BJ (cell line): ENCODE measurements around a stretch of chr16.

DNA sequence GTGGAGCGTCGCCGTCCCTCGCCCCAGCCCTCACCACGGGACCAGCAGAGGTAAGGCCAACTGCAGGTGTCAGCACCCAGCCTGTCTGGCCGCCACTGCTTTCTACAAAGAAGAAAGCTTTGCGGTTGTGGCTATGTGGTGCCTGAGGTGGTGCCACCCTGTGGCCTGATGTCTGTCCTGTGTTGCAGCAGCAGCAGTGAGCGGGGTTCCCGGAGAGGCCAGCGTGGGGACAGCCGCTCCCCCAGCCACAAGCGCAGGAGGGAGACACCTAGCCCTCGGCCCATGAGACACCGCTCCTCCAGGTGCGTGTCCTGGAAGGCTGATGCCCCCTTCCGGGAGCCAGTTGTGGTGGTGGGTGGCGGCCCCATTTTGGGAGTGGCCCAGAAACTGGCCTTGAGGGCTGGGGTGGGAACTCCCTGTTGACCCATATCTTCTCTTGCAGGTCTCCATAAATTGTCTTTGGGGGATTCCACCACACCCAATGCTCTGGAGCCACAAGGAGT is 6.6 kb downstream of the ELOB start:
- CAGE, long polyA plus RNA = no peak
- RRBS = no CpG with 5 or more reads among the region's 17 CpGs

DNA sequence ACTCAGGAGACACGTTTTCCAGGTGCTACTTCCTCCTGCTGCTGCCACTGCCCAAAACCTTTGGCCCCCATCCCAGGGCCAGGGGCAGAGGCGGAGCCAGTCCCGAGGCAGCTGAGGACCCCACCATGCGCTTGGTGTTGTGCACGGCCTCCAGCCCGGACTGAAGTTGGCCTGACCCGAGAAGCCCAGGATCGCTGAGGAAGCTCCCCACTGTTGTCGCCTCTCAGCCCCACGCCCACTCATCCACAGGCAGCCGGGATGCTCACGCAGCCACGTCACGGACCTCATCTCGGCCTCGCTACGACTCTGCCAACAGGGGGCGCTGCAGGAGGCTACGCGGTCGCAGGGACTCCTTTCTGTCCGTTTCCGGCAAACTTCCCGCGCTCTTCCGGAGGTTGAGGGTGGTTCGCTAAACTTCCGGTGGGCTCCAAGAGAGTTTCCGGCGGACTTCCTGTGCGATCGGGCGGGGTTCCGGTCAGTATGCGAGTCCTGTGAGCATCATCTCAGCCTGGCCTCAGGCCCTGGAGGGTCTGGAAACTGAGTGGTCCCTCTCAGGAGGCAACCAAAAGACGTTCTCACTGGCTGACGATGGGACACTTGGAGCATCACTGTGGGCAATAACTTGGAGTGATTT is 12.3 kb downstream of the ZG16B start:
- CAGE, long polyA plus RNA = no peak
- RRBS = 53% methylated on average over 7 of the region's 37 CpGs

DNA sequence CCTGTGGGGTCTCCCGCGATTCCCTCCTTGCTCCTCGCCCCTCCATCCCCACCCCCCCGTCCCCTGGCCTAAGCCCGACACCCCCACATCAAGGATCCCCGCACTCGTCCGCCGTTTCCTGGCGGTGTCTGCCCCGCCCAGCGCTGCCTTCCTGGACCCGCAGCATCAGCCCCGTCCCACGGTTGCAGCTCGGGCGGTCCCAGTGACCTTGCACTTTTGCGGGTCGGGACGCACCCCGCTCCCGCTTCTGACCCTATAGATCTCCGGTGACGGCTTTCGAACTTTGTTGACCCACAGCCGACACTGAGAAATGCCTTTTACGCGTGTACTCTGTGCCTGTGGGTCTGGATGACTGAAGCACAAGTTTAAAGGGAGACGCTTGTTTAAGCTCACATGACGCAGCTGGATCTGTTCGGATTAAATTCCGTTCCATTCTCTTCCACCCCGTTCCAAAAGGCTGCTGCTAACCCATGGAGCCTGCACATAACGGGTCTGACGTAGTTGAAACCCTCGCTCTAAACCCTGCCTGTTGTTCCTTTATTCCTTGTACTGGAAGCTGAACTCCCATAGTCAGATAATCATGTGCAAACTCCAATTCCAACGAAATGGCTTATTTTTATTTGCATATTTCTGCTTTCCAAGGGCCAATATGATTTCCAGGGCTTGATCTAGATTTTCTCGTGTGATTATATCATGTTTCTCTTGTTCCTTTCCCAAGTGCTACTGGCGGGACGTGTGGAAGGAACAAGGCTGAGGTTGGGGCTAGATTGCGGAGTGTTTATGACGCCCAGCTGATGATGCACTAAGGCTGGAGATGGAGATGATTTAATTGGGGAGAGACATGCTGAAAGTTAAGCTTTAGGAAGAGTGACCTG is 794 bp downstream of the FLYWCH1 start:
- CAGE, long polyA plus RNA = no peak
- RRBS = no CpG with 5 or more reads among the region's 42 CpGs

GRCh38 chr16:3023060-3023558 is 633 bp downstream of the HCFC1R1 start:
- CAGE, long polyA plus RNA = no peak
- RRBS = no CpG with 5 or more reads among the region's 6 CpGs

DNA sequence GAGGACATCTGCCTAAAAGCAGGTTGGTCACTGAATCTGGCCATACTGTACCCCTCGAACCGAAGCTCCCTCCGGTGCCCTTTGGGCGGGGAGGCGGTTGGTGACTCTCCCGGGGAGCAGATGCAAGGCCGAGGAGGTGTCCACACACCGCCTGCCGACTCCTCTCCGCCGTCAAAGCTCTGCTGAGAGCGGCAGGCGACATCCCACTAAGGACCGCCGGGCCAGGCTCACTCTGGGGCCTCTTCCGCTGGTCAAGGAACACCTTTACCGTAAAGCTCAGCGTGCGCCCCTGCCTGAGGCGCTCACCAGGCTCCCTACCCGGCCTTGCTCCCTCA is 406 bp downstream of the ZNF200 start:
- CAGE, long polyA plus RNA = no peak
- RRBS = under 1% methylated on average over 9 of the region's 21 CpGs

DNA sequence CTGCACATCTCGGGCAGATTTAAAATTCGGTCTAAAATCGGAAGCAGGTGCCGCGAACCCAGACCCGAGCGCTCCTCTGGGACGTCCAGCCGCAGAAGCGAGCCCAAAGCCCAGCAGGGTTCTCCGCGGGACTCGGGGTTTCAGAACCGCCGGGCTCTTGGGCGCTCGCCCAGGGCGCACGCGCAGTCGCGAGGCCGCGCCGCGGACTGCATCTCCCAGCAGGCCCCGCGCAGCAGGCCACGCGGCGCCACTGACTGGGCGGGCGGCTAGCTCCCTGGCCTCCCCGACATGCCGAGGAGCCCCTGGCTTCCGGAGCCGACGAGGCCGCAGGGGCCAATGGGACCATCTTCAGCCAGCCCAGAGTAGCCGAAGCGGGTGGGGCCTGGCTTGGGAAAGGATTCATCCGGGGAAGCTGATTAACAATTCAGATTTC is 578 bp upstream of the ZNF263 start:
- CAGE, long polyA plus RNA = no peak
- RRBS = 2% methylated on average over 6 of the region's 42 CpGs

- CAGE, long polyA plus RNA = no peak
- RRBS = 2% methylated on average over 57 of the region's 114 CpGs
Observed at GRCh38 chr16:3457353-3458466, 14.2 kb downstream of the NAA60 start.

DNA sequence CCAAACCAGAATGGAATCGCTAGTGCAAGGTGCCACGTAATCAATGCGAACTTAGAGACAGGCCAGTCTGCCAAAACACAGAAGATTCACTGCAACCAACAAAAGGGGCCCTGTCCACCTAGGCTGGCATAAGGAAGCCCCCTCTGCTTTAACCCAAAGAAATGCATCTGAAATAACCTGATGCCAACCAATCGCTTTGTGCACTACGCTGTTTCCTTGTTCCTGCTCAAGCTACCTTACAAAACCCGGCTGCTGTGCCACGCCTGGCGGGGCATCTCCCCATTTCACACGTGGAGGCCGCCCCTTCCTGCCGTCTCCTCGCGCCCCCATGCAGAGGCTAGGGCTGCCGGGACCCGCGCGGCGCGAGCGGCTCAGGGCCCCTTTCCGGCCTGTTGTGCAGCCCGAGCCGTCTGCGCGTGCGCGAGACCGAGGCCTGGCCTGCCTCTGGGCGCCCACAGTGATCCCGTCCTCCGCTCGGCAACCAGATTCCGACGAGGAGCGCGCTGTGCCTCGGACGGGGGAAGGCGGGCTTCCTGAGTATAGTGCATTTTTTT is 907 bp upstream of the CLUAP1 start:
- CAGE, long polyA plus RNA = no peak
- RRBS = 18% methylated on average over 13 of the region's 39 CpGs

DNA sequence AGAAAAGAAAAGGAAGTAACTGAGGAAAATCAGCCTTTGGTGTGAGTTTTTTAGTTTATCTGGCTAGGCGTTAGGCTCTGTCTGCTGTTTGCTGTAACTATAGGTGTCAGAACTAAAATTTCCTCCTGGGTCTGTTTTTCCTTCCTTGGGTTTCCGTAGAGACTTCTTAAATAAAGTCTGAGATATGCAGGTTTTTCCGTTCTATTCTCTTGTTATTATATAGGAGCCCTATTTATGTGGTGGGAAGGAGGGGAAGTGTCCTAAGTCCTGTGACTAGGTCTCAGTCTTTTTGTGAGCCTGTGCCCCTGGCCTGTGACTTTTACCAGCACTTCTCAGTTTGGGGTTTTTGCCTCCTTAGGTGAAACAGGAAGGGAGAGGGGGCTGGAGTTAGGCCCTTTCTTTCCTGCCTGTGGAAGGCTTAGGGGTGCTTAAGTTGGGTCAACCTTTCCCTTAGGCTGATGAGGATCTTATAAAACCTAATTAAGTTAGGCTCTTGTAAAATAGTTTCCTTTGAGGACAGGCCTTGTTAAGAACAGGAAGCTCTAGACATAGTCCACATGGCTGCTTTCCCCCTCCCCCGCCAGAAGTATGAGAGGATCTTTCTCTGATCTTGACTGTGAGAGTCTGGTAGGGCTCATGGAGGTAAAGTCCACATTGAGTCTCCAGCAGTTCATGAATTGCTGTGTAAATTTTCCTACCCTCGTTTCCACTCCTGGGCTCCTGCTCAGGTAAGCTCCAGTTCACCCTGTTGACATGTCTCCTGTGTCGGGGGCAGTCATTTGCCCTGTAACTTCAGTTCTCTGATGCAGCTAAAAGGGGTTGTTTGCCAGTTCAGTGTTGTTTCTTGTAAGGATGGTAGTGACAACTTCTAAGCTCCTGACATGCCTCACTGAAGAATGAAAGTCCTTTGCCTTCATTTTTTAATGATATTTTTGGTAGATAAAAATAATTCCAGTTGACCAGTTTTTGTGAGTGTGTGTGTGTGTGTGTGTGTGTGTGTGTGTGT is 17.1 kb upstream of the DNASE1 start:
- CAGE, long polyA plus RNA = no peak
- RRBS = no CpG with 5 or more reads among the region's 6 CpGs

- CAGE, long polyA plus RNA = no peak
- RRBS = no CpG with 5 or more reads among the region's 16 CpGs
Observed at GRCh38 chr16:3640719-3641348, 13.7 kb upstream of the DNASE1 start.

DNA sequence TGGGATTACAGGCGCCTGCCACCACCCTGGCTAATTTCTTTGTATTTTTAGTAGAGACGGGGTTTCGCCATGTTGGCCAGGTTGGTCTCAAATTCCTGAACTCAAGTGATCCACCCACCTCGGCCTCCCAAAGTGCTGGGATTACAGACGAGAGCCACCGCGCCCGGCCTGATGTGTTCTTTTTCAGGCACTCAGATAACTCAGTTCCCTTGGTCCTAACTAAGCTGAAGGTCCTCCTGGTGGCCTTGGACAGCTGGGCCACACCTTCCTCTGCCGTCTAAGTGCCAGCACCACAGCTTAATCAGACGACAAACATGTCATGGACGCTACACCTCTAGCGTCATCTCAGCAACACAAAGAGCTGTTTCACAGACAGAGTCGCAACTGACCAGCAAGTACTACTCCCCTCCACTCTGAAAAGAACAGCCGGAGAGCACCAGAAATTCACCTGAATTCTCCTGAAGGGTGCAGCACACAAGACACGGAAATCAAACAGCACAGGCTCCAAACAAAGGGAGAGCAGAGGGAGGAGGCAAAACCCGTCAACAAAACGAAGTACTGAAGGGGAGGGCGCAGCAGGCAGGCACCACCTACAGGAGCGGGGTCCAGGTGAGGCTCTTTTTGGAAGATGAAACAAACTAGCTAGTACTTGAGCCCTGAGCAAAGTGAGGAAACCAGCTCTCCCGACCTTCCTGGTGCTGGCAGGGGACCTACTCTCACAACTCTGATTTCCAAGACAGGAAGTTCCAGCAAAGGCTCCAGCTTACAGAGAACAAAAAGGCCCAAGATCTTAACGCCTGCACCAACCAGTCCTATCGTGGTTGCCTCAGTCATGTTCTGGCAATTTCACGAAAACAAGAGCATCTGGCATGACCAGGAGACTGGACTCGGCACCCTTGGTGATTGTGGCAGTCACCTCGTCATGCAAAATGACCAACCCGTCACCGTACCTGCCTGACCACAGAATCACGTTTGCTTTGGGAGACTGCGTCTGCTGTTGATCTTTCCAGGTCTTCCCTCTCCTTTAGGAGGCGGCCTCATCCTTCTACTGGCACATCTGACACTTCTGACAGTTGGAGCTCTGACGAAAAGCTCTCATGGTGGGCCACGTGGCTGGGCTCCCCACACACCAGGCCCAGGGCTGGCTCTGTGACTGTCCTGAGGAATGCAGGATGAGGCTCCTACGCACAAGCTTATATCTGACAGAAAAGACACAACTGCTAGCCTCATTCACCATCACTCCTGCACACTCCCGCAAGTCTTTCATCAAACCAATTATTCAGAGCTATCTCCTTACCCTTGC is 4.1 kb downstream of the TRAP1 start:
- CAGE, long polyA plus RNA = no peak
- RRBS = no CpG with 5 or more reads among the region's 34 CpGs

DNA sequence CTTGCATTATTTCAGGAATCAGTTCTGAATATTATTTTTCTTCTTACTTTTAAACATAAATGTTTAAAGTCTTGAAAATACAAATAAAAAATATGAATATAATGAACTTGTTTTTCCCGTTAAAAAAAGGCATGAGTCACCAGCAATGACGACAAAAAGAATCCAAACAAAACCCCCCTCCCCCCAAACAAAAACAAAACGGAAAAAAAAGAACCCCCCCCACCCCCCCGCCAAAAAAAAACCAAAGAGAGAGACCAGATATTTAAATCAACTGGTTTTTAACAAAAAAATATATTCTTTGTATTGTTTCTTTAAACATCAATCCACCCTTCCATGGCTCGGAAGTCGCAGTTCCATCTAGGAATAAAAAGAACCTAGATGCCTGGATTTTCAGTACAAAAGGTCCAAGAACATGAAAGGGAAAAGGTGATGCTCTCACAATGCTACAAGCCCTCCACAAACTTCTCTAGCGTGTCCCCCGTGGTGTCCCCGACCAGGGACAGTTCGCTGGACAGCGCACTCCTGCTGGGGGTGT is 10.0 kb upstream of the TRAP1 start:
- CAGE, long polyA plus RNA = no peak
- RRBS = no CpG with 5 or more reads among the region's 11 CpGs

DNA sequence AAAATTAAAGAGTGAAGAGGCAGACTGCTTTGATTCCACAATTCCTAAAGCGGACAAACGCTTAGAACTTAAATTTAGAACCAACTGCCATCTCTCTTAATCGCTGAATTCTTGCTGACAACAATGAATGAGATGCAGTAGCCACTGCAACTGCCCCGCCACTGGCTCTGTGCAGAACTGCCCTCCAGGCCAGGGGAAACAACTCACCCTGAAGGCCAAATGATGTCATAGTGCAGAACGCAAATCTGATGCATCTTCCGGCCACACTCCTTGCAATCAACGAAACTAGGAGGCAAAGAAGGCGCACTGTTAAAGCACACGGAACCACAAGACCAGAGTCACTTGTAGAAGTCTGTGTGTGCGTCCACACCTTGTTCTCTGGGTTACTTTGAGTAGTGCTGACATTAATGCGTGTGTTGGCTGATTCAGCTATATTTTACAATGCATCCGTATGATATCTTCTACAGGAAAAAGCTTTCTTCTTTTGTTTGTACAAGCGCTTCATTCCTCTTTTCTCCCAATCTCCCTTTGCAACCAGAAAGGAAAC is 27.8 kb upstream of the TRAP1 start:
- CAGE, long polyA plus RNA = no peak
- RRBS = no CpG with 5 or more reads among the region's 13 CpGs

DNA sequence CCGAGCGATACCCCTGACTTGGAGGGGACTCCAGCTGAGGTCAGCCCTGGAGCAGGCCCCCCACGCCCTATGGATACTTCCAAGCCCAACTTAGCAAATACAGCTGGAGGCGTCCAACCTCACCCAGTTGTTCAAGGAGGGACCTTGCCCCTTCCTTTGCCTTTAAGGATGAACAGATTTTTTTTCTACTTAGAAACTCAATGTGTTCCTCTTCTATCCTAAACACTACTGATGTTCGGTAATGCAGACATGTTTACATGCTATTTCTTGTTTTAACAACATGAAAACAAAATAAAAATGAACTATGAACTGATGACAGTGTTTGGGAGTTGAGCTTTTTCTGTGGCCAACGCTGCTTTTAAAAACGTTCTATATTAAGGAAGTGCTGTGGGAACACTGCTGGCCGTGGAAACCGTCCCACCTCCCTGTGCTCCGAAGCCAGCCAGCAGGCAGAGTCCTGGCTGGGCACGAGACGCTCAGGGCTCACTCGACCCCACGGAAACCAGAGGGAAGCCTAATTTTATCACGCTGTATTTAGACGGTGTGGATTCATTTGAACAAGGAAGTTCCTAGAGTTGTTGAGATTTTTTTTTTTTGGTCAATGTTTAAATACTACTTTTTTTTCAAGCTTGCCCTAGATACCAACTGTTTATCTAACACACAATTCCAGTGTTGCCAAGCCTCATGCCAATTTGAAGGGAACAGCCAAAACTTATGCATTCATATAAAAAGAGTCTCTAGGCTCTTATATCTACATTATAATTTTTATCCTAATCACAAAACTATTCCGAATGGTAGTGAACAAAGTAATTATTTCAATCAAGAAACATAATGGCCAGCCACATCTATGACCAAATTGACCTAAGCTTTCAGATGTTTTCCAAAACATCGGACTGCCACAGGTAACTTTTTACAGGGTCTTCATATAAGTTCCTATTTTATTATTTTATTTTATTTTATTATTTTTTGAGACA is 25.8 kb downstream of the ADCY9 start:
- CAGE, long polyA plus RNA = no peak
- RRBS = no CpG with 5 or more reads among the region's 18 CpGs

GRCh38 chr16:4179140-4179414 is 62.8 kb downstream of the SRL start:
- CAGE, long polyA plus RNA = no peak
- RRBS = no CpG with 5 or more reads among the region's 2 CpGs

GRCh38 chr16:4184787-4185149 is 57.1 kb downstream of the SRL start:
- CAGE, long polyA plus RNA = no peak
- RRBS = no CpG with 5 or more reads among the region's 6 CpGs

GRCh38 chr16:4207978-4209025 is 33.6 kb downstream of the SRL start:
- CAGE, long polyA plus RNA = no peak
- RRBS = 89% methylated on average over 1 of the region's 26 CpGs

DNA sequence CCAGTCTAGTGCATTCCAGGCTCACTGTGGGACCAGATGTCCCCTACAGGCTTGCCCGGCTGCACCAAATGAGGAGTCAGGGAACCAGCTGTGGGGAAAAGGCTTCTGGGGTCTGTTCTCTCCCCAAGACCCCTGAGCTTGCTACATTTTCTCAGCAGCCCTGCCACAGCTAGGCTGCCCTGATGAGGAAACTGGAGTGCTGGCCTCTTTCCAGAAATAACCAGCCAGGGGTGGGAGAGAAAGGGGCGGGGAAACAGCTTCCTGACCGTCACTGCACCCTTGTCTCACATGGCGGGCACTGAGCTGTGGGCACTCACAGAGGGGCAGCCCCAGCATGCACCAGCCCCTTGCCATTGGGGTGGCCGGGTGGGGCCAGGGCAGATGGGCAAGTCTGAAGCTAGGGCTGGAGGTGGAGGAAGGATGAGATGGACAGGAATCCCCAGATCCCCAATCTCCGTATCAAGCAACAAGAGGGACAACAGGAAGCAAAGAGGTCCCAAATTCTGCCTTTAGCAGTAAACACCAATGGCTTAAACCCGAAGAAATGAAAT is 2.8 kb downstream of the SRL start:
- CAGE, long polyA plus RNA = no peak
- RRBS = no CpG with 5 or more reads among the region's 7 CpGs

- CAGE, long polyA plus RNA = no peak
- RRBS = no CpG with 5 or more reads among the region's 19 CpGs
Observed at GRCh38 chr16:4239545-4240089, 2.3 kb downstream of the SRL start.

- CAGE, long polyA plus RNA = no peak
- RRBS = no CpG with 5 or more reads among the region's 13 CpGs
Observed at GRCh38 chr16:4320541-4321031, 4.7 kb downstream of the GLIS2 start.